ENCODE data around the gene INPP5A.

GRCh38 chr10:132422200-132422753 lies 25.3 kb downstream of the PWWP2B start:
- PRO-cap: no peak
- RRBS, 2 experiments: 72 to 93% methylated on average over 1 to 3 of the region's 20 CpGs

DNA sequence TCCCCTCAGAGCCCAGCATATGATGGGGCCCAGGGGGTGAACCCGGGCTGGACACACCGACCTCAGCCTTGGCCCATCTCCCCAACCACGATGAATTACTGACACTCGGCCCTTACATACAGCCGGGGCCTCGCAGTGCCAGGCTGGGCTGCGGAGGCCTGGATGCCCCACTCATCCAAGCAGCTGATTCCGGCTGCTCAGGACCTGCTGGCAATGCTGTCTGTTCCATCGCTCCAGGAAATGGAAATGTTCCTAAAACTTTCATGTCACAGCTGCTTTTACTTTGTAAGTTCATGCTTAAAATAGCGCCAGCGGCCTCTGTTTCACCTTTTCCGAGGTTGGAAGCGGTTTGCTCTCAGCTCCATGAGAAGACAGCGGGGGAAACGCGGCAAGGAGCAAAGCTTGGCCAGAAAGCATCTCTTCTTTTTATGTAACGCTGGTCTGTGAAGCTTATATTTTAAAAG lies 17.2 kb upstream of the INPP5A start:
- PRO-cap: no peak
- RRBS, 2 experiments: 80 to 89% methylated on average over 7 of the region's 17 CpGs

DNA sequence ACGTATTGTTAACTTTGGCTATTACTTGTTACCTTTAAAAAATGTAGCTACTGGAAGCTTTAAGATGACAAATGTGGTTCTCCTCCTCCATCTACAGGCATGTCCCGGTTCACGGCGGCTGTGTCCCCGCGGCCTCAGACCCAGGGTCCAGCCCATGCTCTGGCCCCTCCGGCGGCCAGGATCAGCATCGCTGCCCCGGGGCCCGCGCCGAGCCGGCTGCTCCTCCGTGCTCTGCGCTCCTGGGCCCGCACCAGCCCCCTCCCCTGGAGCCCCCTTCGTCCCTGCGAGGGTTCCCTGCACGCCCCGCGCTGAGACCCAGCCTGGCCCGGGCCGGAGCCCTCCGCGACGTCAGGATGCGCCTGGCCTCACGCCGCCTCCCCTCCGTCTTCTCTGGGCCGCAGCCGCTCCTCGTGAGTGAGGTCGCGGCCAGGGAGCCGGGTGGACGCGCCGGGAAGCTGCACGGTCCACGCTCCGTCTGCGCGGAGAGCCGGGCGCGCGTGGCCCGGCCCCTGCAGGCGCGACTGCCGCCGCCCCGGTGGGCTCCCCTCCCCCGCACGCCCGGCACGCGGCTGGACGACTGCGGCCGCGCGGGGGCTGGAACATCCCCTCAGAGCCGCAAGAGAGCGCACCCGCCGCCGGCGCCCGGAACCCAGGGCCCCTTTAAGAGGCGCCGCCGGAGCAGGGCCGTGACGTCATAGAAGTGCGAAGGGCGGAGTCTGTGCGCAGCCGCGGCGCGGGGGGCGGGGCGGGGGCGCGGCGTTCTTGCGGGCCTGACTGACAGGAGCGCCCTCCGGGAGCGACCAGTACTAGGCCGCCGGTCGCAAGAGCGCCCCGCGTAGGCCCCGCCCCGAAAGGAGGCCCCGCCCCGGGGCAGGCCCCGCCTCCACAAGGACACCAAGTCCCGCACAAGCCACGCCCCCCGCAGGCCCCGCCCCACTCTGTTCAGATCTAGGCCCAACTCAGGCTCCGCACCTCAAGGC lies 603 bp upstream of the INPP5A start:
- PRO-cap: unidirectional peak, plus-strand start at position 90 of the sequence; unidirectional peak, plus-strand start at position 187 of the sequence; bidirectional peak, plus-strand start at position 414 of the sequence, minus-strand start at position 662 of the sequence; bidirectional peak, plus-strand start outside the sequence, minus-strand start at position 799 of the sequence
- RRBS, 2 experiments: 3 to 10% methylated on average over 35 to 44 of the region's 109 CpGs

DNA sequence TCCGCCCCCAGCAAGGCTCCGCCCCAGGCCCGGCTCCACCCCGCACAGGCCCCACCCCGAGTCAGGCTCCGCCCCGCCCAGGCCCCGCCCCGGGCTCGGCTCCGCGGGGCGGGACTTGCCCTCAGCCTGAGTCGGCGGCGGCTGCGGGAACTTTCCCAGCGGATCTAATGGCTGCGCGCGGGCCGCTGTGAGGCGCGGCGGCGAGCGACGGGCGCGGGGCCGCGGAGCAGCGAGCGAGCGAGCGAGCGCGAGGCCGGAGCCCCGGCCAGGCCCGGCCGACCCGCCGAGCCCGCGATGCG lies at the start of gene INPP5A:
TSS of gene INPP5A (plus strand) at position 114 of the 299 bp plus-strand sequence.
- PRO-cap: bidirectional peak, plus-strand start at position 127 of the sequence, minus-strand start outside the sequence
- RRBS, 2 experiments: 4% methylated on average over 7 of the region's 47 CpGs

DNA sequence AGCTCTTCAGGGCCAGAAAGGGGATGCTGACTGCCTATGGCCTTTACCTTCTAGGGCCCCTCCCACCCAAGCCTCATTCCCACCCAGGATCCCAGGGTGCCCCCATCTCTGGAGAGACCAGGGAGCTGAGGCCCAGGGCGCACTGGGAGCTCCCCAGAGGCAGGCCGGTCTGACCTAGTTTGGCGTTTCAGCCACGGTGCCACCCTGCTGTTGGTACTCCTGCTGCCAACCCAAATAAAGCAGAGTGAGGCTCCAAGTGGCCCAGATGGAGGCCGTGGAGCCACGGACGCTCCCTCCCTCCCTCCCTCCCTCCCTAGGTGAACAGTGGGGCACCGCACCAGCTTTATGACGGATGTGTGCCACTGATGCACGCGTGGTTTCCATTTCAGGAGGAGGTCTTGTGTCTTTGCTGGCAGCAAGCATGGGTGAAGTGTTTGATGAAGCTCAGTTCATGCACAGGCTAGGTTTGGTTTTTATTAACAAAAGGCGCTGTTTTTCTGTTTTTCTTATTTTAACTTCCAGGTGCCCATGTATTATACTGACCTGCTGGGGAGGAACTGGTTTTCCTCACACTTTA lies 1.9 kb downstream of the INPP5A start:
- PRO-cap: no peak
- RRBS, 2 experiments: no CpG with 5 or more reads among the region's 12 CpGs

GRCh38 chr10:132544664-132545200 lies 7.1 kb downstream of the INPP5A start:
- PRO-cap: no peak
- RRBS, 2 experiments: 54 to 74% methylated on average over 5 to 6 of the region's 23 CpGs

- PRO-cap: no peak
- RRBS, 2 experiments: 88 to 91% methylated on average over 4 of the region's 19 CpGs
These were observed 40.7 kb downstream of the INPP5A start for GRCh38 chr10:132577978-132578908.

GRCh38 chr10:132630674-132631395 lies 93.2 kb downstream of the INPP5A start:
- PRO-cap: no peak
- RRBS, 2 experiments: 90 to 95% methylated on average over 7 to 13 of the region's 26 CpGs

DNA sequence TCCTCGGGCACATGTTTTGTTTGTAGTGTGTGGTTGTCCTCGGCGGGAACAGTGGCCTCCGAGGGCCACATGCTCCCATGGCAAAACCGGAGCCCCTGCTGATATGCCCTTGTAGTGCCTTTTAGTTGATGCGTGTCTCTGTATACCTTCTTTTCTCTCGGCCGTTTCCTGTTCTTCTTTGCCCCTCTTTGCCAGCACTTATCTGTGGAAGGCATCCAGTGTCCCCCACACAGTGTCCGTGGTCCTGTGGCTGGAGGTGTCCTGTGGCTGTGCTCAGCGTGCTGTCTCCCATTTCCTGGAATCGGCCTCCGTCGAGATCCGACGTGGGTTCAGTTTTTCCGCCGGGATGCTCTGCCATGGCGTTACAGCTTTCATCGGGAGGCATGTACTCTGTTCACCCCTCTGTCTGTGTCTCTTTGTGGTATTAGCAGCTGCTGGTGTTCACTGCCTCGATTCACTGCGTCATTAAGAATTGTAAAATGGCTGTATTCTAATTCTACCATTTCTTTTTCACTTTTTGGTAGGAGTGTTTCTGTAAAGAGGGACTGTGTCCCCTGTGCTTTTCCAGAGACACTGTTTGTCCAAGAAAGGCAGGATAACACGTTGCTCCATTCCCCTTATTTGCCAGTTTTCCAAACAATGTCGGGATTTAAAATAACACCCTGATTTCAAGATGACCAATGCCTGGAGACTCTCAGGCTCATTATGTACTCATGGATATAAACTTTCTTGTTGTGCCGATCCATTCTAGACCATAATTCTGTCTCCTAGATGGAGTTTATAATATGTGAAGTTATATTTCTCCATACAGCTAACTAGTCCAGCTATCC lies 103.2 kb downstream of the INPP5A start:
- PRO-cap: no peak
- RRBS, 2 experiments: no CpG with 5 or more reads among the region's 24 CpGs

DNA sequence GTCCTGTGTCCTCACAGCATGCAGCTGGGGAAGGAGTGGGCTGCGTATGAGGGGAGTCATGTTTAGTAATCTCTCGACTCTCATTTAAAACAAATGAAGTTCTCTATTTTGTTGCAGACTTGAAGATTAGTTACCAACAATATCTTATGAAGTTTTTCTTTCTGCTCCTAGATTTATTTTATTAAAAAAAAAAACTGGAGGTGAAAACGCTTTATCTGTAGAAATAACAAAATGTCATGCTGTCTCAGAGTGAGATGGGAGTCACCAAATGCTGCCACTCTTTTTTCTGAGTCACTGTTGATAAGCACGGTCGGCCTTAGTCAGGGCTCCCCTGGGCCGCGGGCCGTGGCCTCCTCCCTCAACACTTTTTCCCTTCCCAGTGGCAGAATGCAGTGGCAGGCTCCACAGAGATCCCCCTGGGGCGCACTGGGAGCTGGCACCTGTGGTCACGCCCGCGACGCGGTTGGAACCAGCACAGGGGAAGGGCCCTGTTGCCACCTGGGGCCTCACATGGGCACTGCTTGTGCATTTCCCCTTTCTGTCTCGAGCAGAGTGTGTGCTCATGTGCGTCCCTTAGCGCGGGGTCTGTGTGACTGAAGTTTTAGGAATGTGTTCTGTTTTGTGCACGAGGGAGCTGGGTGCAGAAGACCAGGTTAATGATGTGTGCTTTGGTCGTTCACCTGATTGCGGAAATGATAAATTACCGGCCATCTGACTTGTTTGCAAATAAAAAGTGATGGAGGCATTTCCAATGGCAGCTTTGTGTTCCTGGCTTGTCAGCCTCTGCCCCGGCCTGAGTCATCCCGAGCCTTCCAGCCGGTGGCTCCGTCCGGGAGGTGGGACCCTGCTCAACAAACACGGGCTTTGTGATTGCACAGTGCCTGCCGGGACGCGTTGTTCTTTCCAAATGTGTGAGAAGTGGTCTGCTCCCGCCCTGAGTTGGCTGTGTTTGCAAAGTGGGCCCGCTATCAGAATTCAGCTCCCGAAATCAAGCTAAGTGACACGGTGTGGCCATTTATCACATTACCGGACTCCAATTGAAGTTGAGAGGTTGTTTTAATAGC lies 100.7 kb downstream of the NKX6-2 start:
- PRO-cap: no peak
- RRBS, 2 experiments: 10 to 60% methylated on average over 5 of the region's 36 CpGs

GRCh38 chr10:132787682-132788100 lies 1.7 kb upstream of the NKX6-2 start:
- PRO-cap: no peak
- RRBS, 2 experiments: 3 to 15% methylated on average over 11 of the region's 44 CpGs

- PRO-cap: no peak
- RRBS, 2 experiments: no CpG with 5 or more reads among the region's 21 CpGs
These were observed 50.9 kb upstream of the NKX6-2 start for GRCh38 chr10:132836785-132837304.

DNA sequence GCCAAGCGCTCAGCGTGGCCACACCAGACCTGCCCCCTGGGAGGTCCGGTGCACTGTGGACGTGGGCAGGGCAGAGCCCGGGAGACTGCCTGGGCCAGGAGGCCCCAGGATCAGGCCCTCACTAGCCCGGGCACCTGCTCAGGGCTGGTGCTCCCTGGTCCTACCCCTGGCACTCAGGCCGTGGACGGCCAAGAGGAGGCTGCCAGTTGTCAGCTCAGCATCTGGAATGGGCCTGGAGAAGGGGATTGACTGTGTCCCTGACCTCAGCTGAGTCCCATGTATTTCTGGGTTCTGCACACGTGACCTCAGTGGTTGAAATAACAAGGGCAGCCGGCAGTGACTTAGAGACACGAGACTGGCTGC lies 29.7 kb downstream of the ADGRA1 start:
- PRO-cap: no peak
- RRBS, 2 experiments: 72 to 76% methylated on average over 2 of the region's 11 CpGs

- PRO-cap: no peak
- RRBS, 2 experiments: 69 to 75% methylated on average over 4 to 6 of the region's 23 CpGs
These were observed 14.0 kb downstream of the VENTX start for GRCh38 chr10:133251456-133252208.

DNA sequence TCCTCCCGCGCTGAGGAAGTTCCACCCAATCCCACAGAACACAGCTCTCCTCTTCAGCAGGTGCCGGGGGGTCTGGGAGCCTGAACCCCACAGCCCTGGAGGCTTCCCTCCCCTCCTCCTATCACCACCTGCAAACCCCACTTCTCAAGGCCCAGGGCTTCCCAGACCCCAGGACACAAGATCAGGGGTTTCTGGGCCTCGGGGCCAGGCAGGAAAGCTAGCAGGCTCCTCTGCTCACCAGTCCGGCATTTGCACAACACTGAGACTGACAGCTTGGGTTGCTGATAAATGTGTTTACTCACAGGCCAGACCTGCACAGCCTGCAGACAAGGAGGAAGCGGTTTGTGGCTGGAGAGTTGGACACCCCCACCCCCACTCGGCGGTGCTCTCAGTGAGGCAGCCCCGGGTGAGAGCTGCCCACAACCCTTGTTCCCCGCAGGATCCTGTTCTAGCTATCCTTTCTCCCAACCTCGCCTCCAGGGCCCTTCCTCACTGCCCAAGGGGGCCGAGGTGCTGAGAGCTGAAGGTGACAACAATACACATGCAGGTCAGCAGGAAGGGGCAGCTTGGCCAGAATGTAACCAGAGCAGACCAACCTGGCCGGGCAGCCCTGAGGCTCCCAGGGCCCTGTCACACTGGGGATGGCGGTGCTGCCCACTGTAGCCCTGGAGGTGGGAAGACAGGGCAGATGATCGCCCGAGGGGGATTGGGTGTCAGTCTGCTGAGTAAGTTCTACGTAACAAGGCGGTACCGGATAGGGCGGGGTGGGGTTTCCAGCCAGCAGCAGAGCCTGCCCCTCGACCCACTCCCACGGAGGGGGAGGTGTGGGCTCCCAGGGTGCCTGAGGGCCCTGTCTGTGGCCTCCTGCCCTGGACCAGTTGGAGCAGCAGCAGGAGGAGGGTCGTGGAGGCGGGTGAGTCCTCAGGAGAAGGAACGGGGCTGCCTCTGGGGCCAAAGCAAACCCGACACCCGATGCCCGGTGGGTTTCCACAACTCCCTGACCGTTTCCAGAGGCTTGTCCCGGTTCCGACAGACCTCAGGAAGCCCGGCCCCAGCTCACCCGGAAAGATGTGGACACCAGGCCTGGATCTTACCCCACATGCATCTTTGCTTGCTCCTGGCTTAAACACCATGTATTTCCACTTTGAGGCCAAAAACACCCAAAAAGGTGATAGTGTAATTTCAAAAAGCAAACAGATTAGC lies 2.1 kb upstream of the ADAM8 start:
- PRO-cap: no peak
- RRBS, 2 experiments: 76% methylated on average over 2 of the region's 33 CpGs; no CpG with 5 or more reads in 1 of the 2 experiments

DNA sequence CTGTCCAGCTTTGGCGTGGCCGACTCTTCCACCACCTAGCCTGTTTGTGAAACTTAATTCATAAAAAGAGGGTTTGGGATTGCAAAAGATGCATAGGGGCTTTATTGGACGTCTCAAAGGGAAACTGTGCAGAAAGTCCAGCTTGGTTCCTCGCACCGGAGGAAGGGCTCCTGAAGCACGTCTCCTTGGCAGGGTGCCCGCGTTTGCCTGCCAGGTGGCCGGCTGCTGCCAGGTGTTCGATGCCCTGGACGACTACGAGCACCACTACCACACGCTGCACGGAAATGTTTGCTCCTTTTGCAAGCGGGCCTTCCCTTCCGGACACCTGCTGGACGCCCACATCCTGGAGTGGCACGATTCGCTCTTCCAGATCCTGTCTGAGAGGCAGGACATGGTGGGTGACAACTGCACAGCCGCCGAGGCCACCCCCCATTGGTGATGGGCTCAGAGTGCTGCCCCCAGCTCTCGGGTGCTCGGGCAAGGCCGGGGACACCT lies 917 bp downstream of the ZNF511 start:
- PRO-cap: no peak
- RRBS, 2 experiments: 86 to 99% methylated on average over 4 to 5 of the region's 24 CpGs

- PRO-cap: no peak
- RRBS, 2 experiments: 100% methylated on average over 1 to 2 of the region's 17 CpGs
These were observed 1.4 kb downstream of the ZNF511 start for GRCh38 chr10:133310079-133310557.

DNA sequence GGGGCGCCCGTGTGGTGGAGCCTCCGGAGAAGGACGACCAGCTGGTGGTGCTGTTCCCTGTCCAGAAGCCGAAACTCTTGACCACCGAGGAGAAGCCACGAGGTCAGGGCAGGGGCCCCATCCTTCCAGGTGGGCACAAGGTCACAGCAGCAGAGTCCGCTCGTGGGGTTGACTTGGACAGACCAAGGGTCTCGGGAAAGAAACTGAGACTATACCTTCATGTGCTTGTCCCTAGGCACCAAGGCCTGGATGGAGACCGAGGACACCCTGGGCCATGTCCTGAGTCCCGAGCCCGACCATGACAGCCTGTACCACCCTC lies 4.8 kb downstream of the PRAP1 start:
- PRO-cap: no peak
- RRBS, 2 experiments: no CpG with 5 or more reads among the region's 13 CpGs

DNA sequence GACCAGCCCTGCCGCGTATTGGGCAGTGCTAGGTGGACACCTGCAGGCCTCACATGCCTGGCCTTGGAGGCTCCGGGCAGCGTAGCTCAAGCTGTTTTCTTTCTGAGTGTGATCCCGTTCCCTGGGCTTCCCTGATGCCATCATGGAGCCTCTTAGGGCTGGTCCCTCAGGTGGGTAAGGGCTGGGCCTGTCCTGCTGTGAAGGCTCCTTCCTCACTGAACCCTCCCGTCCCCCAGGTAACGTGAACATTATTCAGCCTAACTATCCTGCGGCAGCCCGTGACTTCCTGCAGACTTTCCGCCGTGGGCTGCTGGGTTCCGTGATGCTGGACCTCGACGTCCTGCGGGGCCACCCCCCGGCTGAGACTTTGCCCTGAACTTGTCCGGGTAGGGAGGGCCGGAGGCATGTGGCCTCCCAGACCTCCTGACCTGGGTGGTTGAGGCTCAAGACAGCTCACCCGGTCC lies 4.6 kb downstream of the SPRN start:
- PRO-cap: no peak
- RRBS, 2 experiments: 93 to 94% methylated on average over 2 of the region's 19 CpGs

- PRO-cap: no peak
- RRBS, 2 experiments: no CpG with 5 or more reads among the region's 1 CpG
These were observed 15.5 kb upstream of the CYP2E1 start for GRCh38 chr10:133511720-133512078.

All from HEK293 (cell line).